B cell (primary cell): Measurements from ENCODE around the genes SIAH3, NUDT15 and MED4.

DNA sequence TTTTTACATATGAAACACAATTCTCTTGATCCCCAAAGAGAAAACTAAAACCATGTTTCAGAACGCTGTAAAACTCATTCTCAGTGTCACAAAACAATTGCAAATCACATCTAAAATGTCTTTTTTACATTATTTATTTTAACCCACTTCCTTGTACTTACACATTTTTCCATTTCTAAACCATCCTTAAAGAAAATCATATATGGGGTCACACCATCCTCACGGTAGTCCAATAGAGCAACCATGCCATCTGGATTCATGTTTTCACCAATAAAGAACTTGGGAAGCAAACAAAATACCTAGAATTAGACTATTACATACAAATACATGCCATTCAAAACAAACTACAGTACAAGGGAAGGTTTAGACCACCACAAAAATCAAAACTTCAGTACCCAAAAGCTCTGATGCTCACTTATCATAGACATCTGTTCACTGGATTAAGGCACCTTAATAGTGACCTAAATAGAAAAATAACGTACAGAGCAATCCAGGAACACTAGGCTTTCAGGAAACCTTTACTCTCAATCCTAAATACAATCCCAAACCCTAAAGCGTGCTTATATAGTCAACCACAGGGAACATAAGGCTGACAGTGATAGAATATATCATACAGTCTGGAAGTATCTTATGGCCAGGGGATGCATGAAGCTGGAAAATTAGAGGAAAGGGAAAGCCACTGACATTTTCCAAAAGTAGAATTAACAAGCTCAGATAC, 2.3 kb downstream of the TPT1 start:
- PRO-cap: no peak
- CAGE, long polyA plus RNA: no peak

DNA sequence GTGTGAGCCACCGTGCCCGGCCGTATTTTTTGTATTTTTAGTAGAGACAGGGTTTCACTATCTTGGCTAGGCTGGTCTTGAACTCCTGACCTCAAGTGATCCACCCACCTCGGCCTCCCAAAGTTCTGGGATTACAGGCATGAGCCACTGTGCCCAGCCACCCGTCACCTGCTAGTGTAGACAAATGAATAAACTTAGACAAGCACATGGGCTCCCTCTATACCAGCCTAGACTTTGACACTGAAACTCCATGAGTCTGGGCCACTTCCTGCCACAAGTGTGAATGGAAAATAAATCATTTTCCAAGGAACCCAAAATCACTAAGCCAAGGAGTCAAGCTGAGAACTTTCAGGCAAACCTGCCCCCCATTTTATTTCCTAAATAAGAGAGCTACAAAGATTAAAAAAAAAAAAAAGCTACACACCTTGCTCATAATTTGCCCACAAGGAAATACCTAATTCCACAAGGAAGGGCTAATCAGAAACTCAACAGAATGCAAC, 27.1 kb upstream of the TPT1 start:
- PRO-cap: no peak
- CAGE, long polyA plus RNA: no peak

DNA sequence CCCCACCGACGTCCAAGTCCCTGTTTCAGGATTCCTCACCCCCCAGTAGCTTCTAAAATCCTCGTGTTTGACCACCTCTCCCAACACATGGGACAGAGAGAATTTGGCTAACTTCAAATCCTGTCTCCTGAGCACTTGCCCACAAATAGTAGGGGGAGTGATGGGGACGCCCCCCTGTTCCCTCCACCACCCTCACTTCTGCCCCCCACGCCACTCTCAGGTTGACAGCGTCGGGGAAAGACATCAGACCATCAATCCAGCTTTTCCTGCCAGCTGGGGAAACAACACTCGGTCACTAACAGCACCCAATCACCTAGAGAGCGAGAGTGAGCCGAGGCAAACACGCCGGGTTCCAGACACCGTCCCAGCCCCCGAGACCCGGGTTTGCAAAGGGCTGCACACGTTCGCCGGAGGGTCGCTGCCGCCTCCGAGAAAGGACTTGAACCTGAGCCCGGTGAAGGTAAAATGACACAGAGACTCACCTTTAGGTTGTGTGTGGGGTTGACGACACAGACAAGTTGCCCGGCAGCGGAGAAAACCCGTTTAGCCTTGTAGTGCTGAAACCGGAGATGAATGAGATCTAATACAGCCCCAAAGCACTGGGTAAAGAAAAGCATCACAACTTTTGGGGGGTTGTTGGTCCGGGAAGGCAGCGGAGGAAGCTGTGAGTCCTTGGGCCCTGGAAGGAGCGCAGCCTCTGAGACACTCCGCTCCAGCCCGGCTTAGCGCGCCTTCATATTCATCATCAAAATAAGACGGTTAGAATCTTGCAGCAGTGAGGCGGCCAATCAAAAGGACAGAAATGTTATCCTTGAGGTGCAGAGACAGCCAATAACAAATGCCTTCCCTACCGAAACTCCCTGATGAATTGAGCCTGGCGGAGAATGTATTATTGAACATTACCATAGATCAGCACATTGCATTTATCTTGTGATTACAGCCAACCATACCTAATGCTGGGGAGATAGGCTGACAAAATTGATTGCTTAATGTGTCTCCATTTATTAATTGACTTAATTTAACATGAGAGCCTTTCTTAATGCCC, at the start of gene SIAH3:
Gene SIAH3, minus strand, starts transcription at position 741 of the 1,045 bp plus-strand sequence.
- PRO-cap: no peak
- CAGE, long polyA plus RNA: no peak

GRCh38 chr13:46072090-46072447, 19.5 kb upstream of the ZC3H13 start:
- PRO-cap: no peak
- CAGE, long polyA plus RNA: no peak

DNA sequence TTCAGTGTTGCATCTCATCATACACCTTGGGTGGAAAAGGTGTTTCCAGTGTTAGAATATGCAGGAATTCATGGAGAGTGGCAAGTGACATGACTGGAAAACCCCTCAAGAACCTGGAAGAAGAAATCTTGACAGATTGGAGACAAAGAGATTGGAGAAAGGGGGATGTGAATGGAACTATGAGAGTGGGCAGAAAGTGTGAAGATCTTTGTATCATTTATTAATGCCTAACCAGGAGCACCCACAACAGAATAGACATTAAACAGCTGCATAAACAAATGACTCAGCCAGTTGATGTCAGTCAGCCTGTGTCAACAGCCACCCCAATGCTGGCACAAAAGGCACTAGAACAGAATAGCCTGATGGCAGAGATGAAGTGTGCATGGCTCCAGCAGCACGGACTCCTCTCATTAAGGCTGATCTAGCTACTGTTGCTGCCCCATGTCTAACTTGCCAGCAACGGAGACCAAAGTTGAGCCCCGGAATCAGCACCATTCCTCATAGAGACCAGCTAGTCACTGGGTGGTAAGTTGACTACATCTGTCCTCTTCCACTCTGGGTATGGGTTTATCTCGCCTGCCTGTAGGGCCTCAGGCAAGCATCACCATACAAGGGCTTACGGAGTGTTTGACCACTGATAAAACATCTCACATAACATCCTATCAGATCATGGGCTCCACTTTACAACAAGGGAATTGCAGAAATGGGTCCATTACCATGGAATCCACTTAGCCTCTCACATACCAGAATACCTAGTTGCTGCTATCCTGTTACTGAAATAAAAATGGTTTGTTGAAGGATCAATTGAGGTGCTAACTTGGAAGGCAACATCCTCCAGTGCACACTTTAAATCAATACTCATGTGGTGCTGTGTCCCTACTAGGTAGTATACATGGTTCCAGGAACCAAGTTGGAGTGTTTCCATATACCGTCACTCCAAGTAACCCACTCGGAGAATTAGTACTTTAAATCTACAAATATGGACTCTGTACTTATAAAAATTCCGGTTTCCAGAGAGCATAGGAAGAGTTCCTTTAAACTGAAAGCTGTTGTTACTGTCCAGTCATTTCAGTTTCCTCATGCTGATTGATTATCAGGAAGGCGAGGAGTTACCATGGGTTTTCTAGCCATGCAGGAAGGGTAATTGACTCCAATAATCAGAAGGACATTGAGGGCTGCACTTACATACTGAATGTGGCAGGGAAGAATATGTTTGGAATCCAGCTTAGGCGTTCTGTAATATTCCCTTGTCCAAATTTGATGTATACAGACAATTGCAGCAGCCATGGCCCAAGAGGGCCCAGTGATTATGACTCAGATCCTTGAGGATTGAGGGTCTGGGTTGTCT, 7.5 kb downstream of the CPB2 start:
- PRO-cap: no peak
- CAGE, long polyA plus RNA: no peak

DNA sequence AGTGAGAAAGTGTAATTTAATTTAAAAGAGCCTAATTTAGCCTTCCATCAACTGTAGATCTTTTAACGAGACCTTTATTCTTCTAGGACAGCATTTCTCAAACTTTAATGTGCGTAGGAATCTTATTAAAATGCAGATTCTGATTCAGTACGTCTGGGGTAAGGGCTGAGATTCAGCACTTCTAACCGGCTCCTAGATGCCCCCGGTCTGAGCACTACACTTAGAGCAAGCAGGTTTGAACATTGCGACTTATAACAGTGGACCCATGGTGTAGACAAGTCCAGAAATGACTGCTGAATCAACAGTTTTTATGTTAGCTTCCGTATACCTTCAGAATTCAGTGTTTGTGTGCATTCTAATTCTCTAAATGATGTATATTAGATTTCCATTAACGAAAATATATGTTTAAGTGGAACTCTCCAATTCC, 17.4 kb upstream of the CPB2 start:
- PRO-cap: no peak
- CAGE, long polyA plus RNA: no peak

DNA sequence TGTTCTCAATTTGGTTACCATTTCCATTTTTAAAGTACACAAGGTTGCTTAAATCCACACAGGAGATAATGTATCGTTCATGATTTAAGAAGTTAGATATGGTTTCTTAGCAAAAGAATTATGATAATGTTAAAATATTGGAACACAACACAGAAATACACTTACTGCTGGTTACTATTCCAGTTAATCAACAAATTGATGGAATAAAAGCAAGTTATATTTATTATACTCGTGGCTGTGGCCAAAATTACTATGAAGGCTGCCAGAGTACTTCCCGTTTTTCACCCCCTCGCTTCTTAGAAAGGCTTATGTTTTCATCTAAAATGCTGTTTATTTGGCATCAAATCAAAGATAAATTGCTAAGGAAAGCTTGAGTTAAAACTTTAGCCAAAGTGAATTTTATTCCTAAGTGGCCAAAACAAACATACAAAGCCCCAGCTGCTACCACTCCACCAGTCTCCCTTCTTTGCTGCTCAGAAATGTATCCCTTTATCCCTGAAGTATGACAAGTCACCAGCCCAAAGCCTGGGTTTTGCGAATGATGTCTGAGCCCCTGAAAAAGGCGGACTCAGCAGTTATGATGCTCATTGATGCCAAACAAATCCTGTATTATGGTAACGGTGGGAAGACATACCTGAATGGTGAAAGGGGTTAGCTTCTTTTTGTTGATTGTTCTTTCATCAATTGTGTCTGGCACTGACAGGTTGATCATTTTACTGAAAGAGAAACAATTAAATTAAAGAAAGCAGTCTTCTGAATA, 27.6 kb downstream of the LCP1 start:
- PRO-cap: no peak
- CAGE, long polyA plus RNA: no peak

DNA sequence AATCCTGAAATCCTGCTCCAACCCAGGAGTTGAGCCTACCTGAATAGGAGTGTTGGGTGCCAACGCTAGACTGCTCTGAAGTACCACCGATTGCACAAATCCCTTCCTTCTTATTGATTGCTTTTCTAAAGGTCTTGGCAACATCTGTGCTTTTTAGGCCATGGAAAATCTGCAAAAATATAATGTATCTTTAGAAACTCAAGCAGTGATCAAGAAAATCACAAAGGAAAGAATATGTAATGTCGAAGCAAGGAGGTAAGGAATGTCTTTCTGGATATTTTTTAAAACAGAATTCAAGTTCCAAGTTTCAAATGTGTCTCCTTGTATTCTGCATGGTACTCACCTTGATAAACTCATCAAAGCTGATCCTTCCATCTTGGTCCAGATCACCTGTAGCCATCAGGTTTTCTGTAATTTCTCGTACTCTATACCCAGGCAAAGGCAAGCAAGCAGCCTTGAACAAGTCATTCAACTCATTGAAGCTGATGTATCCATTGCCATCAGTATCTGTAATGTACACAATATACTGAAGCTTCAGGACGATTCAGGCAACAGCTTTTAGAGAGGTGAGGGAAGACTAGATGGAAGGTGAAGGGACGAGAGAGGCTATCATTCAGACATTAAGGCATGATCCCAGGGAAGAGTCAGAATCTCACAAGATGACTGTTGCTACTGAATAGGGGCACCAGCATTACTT, 23.3 kb downstream of the LCP1 start:
- PRO-cap: no peak
- CAGE, long polyA plus RNA: no peak

GRCh38 chr13:46171094-46171991, 10.6 kb downstream of the LCP1 start:
- PRO-cap: no peak
- CAGE, long polyA plus RNA: no peak

GRCh38 chr13:46179229-46180106, 2.5 kb downstream of the LCP1 start:
- PRO-cap: no peak
- CAGE, long polyA plus RNA: no peak

GRCh38 chr13:46378431-46378886, 8.6 kb downstream of the RUBCNL start:
- PRO-cap: unidirectional peak, plus-strand start at chr13:46378732
- CAGE, long polyA plus RNA: no peak

DNA sequence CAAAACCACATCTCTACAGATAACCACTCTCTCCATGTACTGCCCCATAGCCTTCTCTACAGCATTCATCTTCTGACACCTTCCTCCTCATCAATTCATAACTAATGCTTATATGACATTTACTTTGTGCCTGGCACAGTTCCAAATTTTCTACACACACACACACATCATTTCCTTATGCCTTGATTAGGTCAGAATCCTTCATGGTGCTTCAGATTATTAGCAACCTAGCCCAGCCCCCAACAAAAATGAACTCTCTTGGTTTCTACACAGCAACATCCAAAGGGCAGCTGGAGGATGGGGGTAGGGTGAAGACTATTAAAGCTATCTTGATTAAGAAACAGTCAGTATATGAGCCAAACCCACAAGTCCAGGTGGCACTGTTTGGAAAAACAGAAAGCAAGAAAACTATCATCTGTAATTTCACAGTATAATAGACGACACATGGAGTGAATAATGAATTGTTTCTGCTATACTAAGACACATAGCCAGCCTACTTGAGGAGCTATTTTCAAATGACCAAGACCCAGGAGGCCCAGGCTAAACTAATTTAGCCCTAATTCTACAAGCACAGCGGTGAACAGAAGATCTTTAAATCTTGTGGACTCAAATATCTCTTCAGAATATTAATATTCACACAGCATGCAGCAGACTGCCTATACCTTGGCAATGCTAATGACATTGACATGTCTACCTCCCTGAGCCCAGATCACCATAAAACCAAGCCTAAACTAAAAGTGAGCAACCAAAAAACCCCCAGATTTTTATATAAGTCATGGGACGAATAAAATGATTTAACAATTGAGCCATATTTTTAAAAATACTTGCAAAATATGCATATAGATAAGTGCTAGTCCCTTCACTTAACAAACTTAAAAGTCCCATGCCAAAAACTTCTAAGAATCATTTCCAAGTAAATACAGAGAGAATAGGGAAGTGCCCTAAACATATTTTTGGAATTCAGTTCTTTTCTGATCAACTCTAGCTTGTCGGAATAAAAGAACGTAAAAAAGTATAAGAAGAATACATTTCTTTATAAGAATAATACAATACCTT, 3.4 kb downstream of the RUBCNL start:
- PRO-cap: no peak
- CAGE, long polyA plus RNA: no peak

DNA sequence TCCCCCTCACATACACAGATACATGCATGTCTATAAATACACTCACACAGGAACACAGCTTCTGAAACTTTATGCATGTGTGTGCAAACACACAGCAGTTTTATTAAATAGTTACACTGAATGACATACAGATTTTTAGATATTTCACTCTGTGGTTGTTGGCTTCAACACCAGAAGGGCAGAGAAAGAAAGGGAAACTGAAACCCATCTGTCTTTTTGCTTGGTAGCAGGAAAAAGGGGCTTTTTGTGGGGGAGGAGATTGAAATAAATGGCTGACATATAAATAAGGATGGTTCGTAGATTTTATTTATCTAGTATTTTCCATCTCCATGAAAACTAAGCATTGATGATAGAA, 114.9 kb downstream of the LRCH1 start:
- PRO-cap: bidirectional peak, plus-strand start at position 247 of the sequence, minus-strand start at position 191 of the sequence
- CAGE, long polyA plus RNA: no peak

- PRO-cap: no peak
- CAGE, long polyA plus RNA: no peak
Measured at GRCh38 chr13:46704865-46705295, 92.1 kb downstream of the ESD start.

DNA sequence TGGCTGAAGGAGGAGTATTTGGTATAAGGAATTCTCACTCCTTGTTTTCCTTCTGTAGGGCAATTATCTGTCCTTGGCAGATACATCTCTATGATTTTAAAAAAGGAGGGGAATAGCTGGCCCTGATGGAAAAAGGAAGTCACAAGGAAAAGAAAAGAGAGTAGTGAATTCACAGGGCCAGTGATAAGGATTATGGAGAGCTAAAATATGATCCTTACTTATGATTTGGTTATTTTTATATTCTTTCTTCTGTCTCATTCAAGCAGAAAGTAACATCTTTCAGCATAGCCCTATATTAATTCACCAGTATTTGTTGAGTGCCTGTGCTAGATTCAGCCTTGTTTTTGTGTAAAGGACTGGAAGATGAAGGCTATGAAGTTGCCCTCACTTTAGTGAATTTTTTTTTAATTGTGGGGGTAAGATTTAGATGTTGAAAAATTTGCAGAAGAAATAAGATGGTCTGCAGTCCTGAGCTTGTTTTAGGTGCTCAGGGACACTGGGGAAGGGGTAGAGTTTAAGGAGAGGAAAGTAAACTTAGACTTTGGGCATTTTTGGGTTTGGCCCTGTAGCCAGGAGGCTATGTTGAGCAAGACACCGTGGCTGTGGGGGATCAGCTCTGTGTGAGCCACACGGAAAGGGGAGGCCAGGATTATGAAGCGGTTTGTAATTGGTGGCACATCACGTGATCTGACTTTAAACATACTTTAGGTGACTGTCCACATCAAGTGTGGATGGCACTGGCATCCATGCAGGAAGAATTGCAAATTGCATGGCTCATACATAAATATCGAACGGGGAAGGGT, 87.0 kb downstream of the ESD start:
- PRO-cap: no peak
- CAGE, long polyA plus RNA: no peak

DNA sequence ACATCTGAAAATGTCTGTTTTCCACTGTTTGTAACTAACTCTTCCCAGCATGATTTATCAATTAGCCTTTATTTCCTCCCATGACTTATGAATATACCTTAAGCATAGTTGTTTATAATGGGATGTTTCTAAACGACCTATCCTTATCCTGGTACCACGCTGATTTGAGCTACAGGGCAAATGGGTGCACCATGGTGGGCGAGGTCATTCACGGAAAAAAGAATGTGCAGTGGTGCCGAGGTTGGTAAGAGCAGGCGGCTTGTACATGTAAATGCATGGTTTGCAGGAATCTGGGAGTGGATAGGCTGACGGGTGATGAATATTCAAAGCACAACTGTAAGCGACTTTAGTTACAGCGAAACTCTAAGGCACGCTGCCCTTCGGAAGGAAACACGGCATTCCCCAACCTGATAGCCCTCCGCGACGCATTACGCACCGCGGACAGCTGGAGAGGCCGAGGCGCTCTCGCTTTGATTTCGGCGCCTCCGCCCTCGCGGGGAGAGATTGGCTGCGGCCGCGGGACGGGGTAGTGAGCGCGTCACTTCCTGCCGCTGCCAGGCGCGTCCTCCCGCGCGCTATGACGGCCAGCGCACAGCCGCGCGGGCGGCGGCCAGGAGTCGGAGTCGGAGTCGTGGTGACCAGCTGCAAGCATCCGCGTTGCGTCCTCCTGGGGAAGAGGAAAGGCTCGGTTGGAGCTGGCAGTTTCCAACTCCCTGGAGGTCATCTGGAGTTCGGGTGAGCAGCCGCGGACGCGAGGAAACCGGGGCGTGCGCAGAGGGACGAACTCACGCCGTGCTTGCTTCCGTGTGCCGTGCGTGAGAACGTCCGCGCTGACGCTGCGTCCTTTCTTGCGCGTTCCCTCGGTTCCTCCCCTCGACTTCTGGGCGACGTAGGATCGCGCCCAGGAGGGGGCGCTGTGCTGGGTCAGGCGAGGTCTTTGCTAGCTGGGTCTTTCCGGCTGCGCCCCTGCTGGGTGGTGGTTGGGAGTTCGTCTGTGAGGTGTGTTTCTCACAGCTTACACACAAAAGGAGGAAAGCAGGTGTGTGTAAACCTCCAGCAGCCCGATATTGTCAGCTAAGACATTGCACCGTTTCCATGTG, at the start of gene NUDT15:
Gene NUDT15, plus strand, starts transcription at position 557 of the 1,100 bp plus-strand sequence.
- PRO-cap: bidirectional peak, plus-strand start at position 590 of the sequence, minus-strand start at position 432 of the sequence; bidirectional peak, plus-strand start at position 1,011 of the sequence, minus-strand start at position 823 of the sequence
- CAGE, long polyA plus RNA: no peak

- PRO-cap: bidirectional peak, plus-strand start at chr13:48095272, minus-strand start at chr13:48095104
- CAGE, long polyA plus RNA: no peak
Measured at GRCh38 chr13:48094247-48095447, at the start of gene MED4. Gene MED4 (minus strand): TSS chr13:48095104.

DNA sequence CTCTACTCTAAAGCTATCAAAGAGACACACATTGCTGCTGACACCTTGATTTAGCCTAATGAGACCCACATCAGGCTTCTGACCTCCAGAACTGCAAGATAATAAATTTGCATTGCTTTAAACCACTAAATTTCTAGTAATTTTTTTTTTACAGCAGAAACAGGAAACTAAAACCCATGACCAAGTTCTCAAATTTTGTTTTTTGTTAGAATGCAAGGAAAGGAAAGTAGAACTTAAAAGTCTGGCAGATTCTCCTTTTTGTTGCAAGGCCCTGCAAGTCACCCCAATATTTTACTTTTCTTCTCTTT, 56.5 kb upstream of the MED4 start:
- PRO-cap: no peak
- CAGE, long polyA plus RNA: no peak

DNA sequence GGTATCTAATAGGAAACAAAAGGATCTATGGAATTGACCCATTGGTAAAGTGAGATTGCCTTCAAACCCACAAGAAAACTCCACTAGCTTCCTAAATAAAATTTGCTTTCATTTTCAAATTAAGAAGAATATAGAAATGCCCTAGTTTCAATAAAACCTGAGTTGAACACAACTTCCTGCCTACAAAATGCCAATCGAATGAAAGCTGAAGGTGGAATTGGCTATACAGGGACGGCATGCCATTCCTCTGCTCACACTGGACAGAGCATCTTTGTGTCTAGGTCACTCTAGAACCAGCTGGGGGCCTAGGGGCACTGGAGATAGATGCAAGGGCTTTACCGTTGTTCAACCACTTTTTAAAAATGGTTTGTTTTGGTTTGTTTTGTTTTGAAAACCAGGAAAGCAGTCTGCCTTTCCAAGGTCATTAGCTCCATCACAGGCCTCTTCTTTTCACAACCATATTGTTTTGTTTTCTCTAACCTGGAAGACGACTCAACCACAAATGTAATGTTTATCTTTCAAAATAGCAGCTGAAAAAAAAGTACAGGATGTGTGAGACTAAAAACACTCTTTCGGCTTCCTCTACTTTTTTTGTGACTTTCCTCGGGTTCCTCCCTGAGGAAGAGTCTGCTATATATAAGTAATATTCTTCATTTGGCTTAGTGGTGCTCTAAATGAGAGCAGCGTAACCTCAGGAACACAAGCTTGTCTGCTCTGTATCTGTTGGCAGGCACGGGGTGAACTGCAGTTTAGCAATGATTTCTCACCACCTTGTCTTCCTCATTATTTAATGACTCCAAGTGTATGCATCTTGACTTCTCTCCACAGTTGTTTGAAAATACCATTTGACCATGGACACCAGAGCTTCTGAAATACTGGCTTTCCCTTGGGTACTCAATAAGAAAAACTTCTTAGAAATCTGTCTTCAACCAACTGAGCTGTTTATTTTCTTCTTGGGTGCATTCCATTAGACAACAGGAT, 11.8 kb upstream of the ITM2B start:
- PRO-cap: no peak
- CAGE, long polyA plus RNA: no peak

GRCh38 chr13:48253528-48254181, 20.6 kb downstream of the ITM2B start:
- PRO-cap: no peak
- CAGE, long polyA plus RNA: no peak